Anterior vena cava (tissue), 1 donor: Measurements from ENCODE around the gene SLC26A5.

DNA sequence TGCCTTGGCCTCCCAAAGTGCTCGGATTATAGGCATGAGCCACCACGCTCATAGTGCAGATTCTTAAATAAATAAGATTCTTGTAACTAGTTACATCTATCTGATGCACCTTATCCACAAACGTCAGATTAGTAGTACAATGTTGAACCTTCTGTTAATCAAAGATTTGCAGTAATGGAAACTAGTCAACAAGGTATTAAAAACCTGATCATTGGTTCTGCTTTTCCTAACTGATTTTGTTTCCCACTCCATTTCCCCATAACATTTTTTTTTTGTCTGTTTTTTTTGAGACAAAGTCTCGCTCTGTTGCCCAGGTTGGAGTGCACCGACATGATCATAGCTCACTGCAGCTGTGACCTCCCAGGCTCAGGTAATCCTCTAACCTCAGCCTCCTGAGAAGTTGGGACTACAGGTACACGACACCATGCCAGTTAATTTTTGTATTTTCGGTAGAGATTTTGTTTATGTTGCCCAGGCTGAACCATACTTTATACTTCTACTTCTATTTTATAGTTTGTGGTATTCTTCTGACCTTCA lies 20.7 kb downstream of the PMPCB start:
- PRO-cap = no peak

DNA sequence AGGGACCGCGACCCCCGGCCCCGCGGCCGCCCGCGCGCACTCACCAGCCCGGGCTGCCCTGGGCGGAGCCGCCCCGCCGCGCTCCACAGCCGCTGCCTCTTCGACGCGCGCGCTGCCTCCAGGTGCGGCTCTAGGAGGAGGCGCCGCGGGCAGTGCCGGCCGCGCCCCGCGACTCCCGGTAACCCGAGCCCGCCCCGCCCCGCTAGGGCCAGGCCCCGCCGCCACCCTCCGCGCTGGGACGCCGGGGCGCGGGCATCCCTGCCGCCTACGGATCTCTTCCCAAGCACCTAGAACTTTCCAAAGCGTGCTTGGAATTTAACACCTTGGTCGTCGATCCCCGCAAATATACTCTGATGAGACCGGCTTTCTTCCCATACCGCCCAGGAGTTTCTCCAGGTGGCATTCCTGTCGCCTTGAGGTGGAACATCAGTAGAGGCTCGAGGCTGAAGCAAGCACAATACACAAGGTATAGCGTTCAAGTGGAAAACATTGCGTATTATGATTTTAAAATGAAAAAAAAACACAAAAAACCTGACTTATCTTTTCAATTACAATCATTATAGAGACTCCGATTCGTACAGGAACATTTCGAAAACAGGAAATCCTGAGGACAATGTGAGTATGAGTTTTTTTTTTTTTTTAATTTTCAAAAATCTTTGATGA lies at the start of gene SLC26A5:
TSS of gene SLC26A5 (minus strand) at position 154 of the 663 bp plus-strand sequence.
- PRO-cap = no peak

GRCh38 chr7:104126281-104126904 lies 81.4 kb downstream of the ORC5 start:
- PRO-cap = no peak

DNA sequence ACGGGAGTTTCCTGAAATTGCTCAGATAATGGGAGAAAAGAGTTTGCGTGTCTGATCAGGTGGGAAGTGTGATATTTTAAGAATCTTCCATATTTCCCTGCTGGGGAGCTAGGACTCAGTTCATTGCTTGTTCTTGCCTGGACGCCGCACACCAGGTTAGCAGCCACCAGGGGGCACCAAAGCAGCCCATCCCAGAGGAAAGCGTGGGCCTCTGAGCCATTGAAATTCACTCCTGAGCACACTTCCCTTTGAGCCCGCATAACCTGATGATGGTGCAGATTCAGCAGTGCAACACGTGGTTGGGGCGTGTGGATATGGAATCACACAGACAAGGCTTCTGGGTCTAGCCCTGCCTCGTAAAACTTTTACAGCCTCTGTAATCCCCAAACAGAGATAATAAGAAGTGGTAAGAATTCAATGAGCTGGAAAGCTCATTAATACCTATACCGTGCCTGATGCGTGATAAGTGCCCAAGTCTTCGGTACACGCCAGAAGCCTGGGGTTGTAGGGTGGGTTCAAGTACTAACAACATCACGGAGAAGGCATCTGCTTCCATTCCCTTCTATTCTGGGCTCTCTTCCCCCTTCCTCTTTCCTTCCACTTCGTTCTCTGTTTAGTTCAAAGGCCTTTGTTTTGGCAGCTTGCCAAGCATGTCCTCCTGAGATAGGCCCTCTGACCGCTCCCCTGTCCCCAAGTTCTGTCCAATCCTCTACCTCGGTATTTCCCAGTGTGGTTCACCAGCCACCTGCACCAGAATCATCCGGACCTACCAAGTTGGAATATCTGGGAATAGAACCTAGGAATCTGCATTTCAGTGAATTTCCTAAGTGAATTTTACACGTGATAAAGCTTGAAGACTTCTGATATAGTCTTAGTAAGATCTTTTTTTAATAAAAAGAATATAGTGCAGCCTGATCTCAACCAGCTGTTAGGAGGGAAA lies 130.1 kb upstream of the KMT2E start:
- PRO-cap = no peak

GRCh38 chr7:104982484-104983561 lies 31.2 kb upstream of the KMT2E start:
- PRO-cap = no peak

DNA sequence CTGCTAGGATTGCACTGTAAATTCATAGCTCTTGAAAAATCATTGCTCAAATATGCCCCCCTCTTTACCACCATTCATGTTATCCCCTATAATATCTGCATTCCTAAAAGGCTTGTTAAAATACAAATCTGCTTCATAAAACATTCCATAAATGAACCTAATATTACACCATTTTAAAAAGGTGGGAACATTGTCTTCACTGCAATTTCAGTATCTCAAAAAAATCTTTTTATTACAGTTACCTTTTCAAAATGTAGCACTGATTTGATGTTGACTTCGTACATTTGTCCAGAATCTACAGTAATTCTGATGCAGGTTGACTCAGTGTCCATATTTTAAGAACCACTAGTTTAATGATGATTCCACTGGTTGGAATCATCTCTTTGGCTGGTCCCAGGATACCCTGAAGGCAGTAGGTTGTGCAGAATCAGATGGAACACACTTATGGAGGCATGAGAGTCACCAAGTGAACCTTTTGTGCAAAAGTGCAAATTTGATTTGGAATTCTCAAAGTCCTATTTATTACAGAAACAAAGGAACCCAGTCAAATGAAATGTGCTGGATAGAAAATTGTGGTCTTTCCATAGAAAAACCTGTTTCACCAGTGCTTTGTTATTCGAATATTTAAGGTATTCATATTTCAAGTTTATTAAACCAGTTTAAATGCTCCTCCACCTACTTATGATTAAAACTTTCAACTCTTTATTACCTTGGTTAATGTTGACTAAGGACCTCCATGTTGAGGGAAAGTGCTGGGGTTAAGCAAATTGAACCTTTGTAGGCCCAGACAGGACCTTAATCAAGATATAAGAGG lies 28.1 kb upstream of the KMT2E start:
- PRO-cap = no peak

DNA sequence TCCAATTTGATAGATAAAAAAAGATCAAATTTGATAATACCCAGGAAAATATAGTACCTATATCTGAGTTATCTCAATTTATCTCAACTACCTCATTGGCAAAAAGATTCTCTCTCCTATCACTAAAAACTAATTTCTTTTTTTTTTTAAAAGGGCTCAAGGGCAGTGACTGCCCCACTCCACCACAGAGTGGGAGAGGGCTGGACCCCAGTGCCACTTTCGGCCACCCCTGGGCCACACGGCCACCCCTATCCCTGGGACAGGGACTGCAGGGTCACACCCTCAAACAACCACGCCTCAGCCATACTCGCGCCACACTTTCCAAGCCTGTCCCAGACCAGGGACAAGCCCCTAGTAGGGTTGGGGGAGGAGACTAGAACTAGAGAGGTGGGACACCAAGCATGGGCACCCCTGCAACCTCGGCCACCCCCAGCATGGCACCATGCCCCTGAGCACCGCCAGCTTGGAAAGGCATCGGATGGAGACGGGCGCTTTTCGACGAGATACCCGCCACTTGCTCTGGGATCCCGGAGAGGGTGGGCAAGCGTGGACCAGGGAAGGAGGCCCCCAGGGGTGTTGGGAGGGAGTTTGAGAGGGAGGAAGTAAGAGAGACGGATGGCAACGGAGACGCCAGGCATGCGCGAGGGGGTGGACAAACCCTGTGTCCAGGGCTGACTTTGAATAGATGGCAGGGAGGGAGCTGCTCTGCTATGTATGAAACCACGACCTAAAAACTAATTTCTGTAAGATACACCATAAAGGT lies 13.1 kb upstream of the KMT2E start:
- PRO-cap = no peak

DNA sequence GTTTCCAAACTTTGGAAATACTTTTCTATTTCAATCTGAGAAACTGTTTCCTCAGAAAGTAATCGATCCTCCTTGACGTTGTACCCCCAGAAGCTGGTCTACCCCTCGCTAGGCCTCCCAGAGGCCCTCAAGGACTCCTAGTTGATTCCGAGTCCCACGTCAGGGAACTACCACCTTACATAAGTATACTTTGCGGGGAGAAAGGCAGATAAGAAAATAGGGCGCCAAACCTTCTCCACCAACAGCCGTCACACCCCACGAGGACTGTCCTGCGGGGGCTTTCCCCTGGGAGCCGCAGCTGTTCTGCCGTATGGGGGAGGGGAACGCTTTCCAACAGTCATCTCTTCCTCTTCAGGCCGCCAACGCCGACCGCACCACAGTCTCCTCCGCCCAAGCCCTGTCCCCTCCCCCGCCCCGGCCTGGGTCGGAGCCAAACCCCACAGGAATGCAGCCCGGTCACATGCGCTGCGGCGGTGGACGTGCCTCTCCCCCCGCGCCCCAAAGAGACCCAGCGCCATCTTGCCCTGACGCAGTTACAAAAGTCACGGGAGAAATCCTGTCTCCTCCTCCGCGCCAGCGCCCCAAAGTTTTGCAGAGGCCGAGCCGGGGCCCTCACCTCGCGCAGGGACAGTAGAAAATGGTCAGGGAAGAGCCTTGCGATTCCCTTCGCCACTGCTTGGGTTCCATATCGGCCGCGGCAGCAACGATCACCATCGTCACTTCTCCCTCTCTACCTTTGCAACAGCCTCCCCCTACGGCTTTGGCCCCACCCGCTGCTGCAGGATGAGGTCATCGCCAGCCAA lies 1.5 kb upstream of the KMT2E start:
- PRO-cap = bidirectional peak, plus-strand start at position 584 of the sequence, minus-strand start at position 399 of the sequence; bidirectional peak, plus-strand start outside the sequence, minus-strand start at position 732 of the sequence

- PRO-cap = no peak
These were observed 15.2 kb downstream of the KMT2E start for GRCh38 chr7:105028748-105029964.

DNA sequence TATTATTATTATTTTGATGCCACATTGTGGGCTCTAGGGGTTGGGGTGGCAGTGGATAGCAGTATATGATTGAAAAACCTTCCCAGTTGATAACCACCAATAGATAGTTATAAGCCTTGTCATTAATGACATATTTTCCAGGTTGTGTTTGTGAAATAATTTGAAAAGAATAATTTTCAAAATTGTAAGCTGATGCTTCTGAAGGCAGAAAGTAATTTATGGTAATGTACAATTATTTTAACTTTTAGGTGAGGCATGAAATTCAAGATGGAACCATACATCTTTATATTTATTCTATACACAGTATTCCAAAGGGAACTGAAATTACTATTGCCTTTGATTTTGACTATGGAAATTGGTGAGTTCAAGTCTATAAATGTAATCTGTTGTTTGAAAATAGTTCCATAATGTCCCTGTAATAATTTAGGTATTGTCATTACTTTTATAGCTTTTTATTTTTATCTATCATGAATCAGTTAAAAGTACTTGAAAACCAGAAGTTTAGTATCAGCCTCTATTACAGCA lies 67.5 kb downstream of the KMT2E start:
- PRO-cap = no peak

DNA sequence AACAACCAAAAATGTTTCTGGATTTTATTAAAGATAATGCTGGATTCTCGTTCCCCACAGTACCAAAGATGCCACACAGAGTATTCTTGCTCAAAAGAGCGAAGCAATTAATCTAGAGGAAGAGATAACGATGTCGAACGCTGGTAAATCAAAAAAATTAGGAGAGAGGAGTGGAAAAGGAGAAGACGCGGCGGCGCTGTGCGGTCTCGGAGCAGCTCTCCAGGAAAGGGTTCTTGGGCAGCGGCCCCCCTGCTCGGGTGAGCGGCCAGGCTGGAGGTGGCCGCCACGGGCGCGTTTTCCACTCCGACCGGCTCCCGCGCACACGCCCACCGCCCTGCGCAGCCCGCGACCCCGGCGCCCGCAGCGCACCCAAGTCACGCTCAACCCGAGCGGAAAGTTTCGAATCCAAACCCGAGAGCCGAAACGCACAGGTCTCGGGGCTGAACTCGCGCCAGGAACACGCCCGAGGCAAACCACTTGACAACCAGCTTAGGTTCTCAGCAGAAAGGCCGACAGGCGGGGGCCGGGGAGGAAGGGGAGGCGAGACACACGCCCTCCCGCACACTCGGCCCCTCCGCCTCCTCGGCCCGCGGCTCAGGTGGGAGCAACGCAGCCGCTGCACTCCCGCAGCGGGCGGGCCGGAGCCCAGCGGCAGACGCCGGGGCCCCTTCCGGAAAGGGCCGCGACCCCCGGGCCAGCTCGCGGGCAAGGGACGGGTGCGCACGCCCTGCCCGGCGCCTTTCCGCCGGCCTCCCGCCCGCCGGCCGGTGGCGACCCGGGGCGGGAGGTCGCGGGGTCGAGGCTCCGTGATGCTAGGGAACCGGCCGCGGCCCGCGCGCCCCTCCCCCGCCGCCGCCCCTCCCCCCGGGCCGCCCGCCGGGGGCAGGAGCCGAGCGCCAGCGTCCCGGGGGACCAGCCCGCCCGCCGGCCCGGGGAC lies 825 bp downstream of the SRPK2 start:
- PRO-cap = no peak

GRCh38 chr7:105582636-105582976 lies 1.3 kb upstream of the EFCAB10 start:
- PRO-cap = no peak

GRCh38 chr7:105639664-105640534 lies 58.6 kb upstream of the EFCAB10 start:
- PRO-cap = no peak

- PRO-cap = no peak
These were observed 110.4 kb upstream of the EFCAB10 start for GRCh38 chr7:105691520-105692322.

- PRO-cap = no peak
These were observed 19.1 kb downstream of the ATXN7L1 start for GRCh38 chr7:105857048-105858050.

- PRO-cap = no peak
These were observed 1.0 kb downstream of the ATXN7L1 start for GRCh38 chr7:105875391-105875807.

DNA sequence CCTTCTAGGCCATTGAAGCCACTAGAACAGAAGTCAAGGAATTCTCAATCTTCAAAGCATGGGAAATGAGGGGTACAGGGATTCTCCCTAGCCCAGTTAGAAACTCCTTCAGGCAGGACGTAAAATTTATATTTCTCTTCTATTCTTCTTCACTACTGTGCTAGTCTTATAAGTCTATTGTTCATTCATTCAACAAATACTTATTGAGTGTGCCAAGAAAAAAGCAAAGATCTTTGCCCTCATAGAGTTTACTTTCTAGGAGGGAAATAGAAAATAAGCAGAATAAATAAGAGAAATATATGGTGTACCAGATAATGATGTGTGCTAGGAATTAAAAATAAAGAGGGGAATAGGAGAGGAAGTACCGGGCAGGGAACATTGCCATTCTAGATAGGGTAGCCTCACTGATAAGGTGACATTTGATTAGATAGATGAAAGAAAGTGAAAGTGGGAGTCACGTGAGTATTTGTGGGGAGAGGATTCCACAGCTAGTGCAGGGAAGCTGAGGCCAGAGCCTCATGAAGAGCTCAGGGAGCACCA lies 48.9 kb downstream of the CDHR3 start:
- PRO-cap = no peak

- PRO-cap = no peak
These were observed 37.8 kb downstream of the SYPL1 start for GRCh38 chr7:106074240-106074775.

DNA sequence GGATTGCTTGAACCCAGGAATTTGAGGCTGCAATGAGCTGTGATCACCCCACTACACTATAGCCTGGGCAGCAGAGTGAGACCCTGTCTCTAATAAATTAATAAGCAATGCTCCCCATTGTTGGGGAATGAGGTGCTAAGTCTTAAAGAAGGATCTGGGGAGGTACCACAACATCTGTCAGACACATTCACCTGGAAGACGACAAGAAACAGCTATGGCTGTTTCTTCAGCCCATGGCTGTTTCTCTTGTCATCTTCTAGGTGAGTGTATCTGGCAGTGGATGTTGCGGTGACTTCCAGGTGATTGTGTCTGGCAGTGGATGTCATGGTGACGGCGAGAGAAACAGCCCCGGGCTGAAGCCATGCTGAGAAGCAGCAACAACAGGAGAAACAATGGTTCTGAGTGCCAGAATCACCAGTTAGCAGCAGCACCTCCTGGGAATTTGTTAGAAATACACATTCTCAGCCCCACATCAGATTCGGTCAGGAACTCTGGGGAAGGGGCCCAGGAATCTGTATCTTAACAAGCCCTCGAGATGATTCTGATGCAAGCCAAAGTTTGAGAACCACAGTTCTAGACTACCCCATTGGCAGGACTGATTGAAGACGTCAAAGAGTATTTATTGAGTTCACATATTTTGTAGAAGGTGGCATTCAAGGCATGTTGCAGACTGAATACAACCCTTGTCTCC lies 68.6 kb upstream of the SYPL1 start:
- PRO-cap = no peak

DNA sequence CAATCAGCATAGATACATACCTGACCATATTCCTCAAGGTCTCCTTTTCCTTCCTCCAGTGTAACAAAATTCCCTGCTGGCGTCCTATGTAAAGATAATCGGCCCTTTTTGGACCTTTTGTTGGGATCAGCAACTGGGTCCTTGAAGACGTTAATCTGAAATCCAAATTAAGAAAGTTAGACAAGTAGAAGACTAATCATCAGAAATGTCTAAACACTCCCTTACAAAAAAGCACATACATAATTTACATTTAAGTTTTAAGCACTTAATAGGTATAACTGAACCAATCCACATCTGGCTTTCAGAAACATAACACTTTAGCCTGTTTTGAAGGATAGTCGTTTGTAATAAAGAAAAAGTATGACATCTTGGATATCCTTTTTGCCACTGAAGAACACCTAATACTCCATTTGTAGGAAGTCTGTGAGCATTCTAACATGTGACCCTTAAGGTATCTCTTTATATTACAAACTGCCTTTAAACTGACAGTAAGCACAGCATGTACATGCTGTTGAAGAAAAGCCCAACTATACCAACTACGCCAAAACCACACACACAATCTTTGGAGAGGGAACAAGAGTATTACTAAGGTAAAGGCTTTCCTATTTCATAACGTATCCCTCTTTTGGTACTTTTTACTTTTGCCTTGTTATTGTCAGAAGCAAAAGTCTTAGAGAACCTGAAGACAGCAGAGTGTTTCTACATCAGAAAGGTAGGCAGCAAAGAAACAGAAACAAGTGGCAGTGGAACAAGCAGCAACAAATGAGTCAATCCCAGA lies 31.6 kb downstream of the NAMPT start:
- PRO-cap = no peak